Stomach (tissue), 7 donors: Measurements from ENCODE around the gene PPTC7.

DNA sequence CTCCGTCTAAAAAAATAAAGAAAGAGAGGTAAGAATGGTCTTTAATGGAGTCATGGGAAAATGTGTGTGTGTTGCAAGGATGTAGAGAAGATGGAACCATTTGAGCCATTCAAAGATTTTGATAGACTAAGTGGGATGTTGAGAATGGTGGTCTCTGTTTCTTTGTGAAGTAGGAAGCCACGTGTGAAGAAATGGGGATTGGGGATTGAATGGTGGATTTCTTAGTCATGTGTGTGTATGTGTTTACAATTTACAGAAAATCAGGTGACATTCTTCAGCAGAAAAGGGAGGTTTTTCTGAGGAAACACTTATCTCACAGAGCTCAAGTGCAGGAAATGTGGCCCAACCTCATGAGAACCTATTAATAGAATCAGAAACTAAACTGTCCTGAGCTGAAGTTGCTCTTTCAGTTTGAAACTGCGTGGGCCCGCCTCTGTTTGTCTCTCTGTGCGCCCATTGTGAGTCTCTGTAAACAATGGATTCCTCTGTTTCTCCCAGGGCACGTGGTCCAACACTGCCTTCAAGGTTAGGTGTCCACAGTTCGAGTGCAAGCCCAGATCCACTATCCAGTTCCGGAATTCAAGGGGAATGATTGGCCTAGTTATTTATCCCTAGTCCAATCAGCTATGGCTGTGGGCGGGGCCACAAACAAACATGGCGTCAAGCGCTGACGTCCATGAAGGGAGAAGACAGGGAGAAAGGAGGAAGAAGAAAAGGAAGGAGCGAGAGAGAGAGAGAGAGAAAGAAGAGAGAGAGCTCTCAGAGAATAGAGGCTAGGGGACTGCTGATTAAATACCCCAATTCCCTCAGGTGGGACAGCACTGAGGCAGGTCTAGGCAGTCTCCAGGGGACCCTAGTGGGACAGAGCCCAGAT lies 31.2 kb upstream of the C12orf76 start:
- PRO-cap, result unidirectional peak, plus-strand start at position 409 of the sequence
- RAMPAGE, long total RNA, 5 experiments, result no peak in any of the 5 experiments
- RRBS, result no CpG with 5 or more reads among the region's 13 CpGs

DNA sequence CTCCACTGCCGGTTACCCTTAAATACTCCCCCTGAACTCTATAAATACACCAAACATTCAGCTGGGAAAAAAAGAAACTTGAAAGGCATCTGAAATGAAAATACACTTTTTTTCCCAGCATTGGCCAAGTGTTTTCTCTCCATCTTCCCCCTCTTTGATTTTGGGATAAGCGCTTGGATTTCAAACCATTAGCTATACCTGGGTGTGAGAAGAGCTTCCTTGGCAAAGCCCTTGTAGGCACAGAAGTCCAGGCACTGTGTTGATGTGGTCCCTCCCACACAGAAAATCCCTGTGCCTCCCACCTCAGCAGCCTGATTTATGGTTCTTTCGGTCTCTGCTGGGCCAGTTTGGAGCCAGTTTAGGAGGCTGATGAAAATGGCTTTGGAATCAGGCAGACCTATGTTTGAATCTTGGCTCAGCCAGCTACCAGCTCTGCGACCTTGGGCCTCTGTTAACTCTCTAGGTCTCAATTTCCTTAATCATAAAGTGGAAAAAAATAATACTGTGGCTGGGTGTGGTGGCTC lies 9.7 kb upstream of the IFT81 start:
- PRO-cap, result no peak
- RAMPAGE, long total RNA, 5 experiments, result no peak in any of the 5 experiments
- RRBS, result no CpG with 5 or more reads among the region's 4 CpGs

DNA sequence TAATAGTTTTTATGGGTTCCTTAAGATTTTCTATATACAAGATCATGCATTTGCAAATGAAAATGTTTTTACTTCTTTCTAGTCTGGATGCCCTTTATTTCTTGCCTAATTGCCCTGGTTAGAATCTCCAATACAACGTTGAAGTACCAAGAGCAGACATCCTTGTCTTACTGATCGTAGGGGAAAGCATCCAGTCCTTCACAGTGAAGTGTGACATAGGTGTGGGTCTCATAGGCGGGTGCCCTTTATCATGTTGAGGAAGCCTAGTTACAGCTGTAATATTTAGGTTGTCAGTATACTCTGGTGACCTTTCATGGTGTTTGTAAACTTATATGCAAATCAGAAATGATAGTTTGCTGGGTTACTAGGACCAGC lies 27.1 kb downstream of the ATP2A2 start:
- PRO-cap, result no peak
- RAMPAGE, long total RNA, 5 experiments, result no peak in any of the 5 experiments
- RRBS, result no CpG with 5 or more reads among the region's 3 CpGs

DNA sequence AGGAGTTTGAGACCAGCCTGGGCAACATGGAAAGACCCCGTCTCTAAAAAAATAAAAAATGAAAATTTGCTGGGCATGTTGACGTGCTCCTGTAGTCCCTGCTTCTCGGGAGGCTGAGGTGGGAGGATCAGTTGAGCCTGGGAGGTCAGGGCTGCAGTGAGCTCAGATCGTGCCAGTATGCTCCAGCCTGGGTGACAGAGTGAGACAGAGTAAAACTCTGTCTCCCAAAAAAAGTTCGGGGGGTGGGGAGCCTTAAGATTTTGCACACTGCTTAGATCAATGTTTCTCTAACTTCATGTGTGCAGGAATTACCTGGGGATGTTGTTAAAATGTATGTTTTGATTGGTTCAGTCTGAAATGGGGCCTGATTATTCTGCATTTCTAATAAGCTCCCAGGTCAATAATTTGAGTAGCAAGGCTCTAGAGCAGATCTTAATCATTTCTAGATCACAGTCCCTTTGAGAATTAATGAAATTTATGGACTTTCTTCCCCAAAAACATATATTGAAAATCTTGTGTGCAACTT lies 31.0 kb downstream of the ATP2A2 start:
- PRO-cap, result no peak
- RAMPAGE, long total RNA, 5 experiments, result start-site peak on the plus strand in 1 of 5 experiments, centred at position 70 of the sequence, 5 reads per replicate
- RRBS, result no CpG with 5 or more reads among the region's 5 CpGs

- PRO-cap, result no peak
- RAMPAGE, long total RNA, 5 experiments, result no peak in any of the 5 experiments
- RRBS, result no CpG with 5 or more reads among the region's 4 CpGs
These were observed 2.9 kb downstream of the VPS29 start for GRCh38 chr12:110498635-110499724.

- PRO-cap, result no peak
- RAMPAGE, long total RNA, 5 experiments, result start-site peak on the minus strand in 1 of 5 experiments, at chr12:110536004-110536343 at its widest, 5 to 8 reads per replicate
- RRBS, result no CpG with 5 or more reads among the region's 6 CpGs
These were observed 33.8 kb downstream of the RAD9B start for GRCh38 chr12:110535795-110536527.

DNA sequence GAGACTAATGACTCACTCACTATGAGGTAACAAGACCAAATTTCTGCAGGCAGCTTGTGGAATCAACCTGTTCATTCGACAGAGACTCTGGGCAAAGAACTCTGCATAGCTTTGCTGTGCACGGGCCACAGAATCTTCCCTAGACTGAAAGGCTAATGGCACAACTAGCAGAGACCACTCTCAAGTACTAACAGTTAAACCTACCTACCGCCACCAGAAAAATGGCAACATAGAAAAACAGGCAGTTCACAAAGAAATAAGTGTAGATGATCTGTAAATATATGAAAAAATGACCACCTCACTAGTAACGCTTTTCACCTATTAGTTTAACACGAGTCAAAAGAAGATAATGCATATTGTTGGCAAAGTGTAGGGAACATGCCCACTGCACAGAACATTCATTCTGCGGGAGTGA lies 36.5 kb downstream of the PPTC7 start:
- PRO-cap, result no peak
- RAMPAGE, long total RNA, 5 experiments, result no peak in any of the 5 experiments
- RRBS, result no CpG with 5 or more reads among the region's 6 CpGs

- PRO-cap, result bidirectional peak, plus-strand start at chr12:110583468, minus-strand start at chr12:110583315
- RAMPAGE, long total RNA, 5 experiments, result no peak in any of the 5 experiments
- RRBS, result 1% methylated on average over 21 of the region's 35 CpGs
These were observed at the start of gene PPTC7 for GRCh38 chr12:110583187-110583562. TSS of gene PPTC7 (minus strand) at chr12:110583318.

DNA sequence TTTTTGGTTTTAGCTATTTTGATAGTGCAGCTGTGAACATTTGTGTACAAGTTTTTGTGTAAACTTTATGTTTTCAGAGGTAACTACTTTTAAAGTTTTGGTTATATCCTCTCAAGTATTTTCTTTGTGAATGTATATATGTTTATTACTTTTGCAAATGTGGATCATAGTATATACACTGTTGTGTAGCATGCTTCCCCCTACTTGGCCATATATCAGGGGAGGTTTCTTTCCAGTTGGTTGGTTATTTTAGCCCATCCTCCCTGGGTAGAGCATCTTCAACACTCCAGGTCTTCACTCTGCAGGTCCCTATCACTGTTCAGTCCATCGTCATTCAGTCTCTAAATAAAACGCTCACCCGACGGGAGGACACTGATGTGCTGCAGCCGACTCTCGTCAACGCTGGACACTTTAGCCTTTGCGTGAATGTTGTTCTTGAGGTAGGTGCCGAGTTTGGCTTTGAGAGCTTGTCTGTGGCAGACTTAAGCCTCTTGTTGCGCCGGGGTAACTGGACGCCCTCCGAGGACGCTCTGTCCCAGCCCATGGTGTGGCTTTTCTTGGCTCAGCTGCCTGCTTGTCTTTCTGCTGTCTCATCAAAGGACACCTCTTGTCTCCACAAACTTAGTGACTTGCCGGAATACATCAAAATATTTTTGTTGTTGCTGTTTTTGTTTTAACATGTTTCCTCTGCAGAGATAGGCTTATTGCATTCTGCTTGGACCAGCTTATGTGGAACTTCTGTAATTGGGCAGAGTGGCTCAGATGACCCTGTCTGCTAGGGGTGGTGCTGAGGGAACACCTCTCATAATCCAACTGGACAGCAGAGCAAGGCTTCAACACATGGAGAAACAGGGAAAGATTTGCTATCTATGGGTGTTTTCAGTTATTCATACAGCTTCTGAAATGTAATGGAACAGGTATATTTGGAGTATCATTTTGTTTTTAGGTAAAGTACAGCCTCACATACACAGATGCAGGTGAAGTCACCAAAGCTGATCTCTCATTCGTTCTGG lies 26.5 kb downstream of the TCTN1 start:
- PRO-cap, result unidirectional peak, plus-strand start at position 805 of the sequence
- RAMPAGE, long total RNA, 5 experiments, result no peak in any of the 5 experiments
- RRBS, result 100% methylated on average over 1 of the region's 16 CpGs

DNA sequence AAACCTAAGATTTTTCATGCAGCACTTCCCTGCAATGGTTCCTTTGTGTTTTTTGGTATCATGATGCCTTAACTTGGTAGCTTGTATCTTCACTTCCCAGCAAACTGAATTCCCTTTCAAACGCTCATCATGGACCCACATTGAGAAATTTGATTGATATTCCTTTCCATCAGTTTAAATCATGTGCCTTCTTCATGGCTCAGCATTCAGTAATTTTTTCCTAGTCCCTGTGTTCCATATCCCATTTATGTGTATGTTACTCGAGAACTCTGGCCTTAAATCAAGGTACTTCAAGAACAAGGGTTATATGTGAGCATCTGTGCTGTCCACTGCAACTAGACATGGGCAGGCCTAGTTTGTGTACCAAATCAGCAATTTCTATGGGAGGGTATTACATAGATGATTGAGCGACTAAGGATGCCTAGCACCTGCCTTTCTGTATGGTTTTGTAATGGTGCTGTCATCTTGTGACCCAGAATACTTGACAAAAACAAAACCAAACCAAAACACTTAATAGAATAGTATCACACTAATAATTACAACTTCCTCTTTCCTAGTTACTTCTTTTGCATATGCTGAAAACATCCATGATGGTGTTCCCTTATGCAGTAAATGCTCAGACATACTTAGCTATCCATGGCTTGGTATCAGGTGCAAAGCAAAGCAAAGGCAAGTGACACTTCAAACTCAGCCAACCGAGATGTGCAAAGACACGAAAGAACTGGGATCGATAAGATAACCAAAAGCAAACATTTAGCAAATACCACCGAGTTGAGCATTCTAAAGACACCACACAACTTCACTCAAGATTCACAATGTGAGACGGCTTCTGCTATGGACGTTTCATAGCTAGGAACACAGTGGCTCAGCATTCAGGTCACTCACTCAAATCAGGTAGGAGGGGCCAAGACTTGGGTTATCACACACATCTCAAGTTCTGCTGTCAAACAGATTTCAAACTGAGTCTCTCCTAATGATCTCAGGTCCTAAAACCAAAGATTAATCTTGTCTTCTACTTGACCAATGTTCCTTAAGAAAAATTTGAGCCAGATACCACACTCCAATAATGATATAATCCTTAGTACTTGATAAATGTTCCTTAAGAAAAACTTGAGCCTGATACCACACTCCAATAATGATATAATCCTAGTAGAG lies 24.4 kb downstream of the PPP1CC start:
- PRO-cap, result no peak
- RAMPAGE, long total RNA, 5 experiments, result no peak in any of the 5 experiments
- RRBS, result no CpG with 5 or more reads among the region's 9 CpGs

DNA sequence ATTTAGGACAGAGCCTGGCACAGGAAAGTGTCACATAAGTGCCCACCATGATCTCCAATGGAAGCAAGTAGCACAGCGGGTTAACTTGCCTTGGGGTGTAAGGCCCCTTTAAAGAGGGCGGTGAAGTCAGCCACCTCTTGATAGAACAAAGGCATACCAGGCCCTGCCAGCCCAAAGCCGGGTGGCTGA lies 8.2 kb upstream of the MYL2 start:
- PRO-cap, result no peak
- RAMPAGE, long total RNA, 5 experiments, result no peak in any of the 5 experiments
- RRBS, result no CpG with 5 or more reads among the region's 3 CpGs

GRCh38 chr12:110936219-110936833 lies 15.9 kb upstream of the MYL2 start:
- PRO-cap, result no peak
- RAMPAGE, long total RNA, 5 experiments, result no peak in any of the 5 experiments
- RRBS, result no CpG with 5 or more reads among the region's 9 CpGs

DNA sequence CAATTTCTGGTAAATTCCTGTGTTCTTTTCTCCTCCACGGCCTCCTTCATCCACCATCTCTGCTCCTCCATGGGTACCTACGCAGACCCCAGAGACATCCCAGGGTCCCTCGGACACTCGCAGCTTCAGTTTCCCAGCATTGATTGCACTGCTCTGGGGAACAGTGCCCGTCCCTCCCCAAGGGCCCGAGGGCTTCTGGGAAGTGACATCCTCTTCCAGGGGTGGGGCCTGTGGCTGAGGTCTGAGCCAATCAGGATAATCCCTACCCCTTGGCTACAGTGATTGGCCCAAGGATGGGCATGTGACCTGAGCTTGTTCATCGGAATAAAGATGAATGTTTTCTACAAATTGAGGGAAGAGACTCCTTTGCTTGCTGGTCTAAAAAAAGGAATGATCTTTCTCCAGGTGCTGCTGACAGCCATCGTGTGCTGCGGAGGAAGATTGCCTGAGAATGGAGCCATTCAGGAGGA lies 37.3 kb upstream of the MYL2 start:
- PRO-cap, result no peak
- RAMPAGE, long total RNA, 5 experiments, result no peak in any of the 5 experiments
- RRBS, result no CpG with 5 or more reads among the region's 9 CpGs

DNA sequence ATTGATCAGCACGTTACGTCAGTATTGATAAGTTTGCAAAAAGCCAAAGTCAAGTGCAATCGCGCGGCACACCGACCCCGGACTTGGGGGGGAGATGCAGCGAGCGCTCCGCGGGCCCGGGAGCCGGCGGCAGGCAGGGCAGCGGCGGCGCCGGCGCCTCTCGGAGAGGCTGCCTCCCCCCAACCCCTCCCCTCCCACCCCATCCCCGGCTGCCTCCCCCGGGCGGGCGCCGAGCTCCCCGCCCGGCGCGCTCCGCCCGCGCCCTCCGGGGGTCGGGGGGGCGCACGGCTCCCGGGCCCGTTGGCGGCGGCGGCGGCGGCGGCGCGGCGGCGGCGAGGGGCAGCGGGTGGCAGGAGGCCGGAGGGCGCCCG lies 311 bp upstream of the CUX2 start:
- PRO-cap, result no peak
- RAMPAGE, long total RNA, 5 experiments, result no peak in any of the 5 experiments
- RRBS, result 10% methylated on average over 25 of the region's 53 CpGs

GRCh38 chr12:111107640-111108069 lies 73.7 kb downstream of the CUX2 start:
- PRO-cap, result no peak
- RAMPAGE, long total RNA, 5 experiments, result no peak in any of the 5 experiments
- RRBS, result no CpG with 5 or more reads among the region's 3 CpGs

GRCh38 chr12:111396945-111397666 lies 8.6 kb upstream of the SH2B3 start:
- PRO-cap, result no peak
- RAMPAGE, long total RNA, 5 experiments, result no peak in any of the 5 experiments
- RRBS, result 2% methylated on average over 6 of the region's 35 CpGs

GRCh38 chr12:111428483-111429258 lies 22.9 kb downstream of the SH2B3 start:
- PRO-cap, result no peak
- RAMPAGE, long total RNA, 5 experiments, result no peak in any of the 5 experiments
- RRBS, result 21% methylated on average over 4 of the region's 24 CpGs

DNA sequence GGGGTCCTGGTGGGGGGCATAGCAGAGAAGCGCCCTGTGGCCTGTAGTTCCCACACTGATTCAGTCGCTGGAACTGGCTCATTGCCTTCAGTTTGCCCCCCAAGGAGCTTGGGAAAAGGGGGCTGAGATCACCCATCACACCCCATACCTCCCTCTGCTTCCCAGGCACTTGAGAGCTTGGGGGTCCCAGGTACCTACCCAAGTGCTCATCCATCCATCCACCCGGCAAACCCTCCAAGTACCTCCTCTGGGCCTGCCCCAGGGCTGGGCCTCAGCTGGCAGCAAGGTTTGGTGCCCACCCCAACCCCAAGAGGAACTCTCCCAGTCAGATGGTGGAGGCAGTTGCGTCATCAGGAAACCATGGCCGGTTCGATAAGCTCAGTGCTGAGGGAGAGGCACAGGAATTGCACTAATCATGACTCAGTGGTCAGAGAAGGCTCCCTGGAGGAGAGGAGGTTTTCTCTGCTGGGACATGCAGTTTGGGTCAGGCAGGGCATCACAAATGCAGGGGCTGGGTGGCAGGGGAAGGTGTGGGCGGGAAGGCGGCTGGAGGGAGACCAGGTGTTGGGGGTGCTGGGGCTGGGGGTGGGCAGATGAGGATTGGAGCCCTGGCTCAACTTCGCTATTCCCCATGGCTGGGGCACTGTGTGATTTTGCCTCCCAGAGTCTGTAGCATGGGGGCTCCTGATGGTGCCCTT lies 32.1 kb downstream of the SH2B3 start:
- PRO-cap, result no peak
- RAMPAGE, long total RNA, 5 experiments, result no peak in any of the 5 experiments
- RRBS, result no CpG with 5 or more reads among the region's 9 CpGs

- PRO-cap, result bidirectional peak, plus-strand start at chr12:111447715, minus-strand start at chr12:111447717
- RAMPAGE, long total RNA, 5 experiments, result start-site peak on the plus strand in 3 of 5 experiments, at chr12:111446681-111447010 at its widest, 6 to 9 reads per replicate
- RRBS, result no CpG with 5 or more reads among the region's 37 CpGs
These were observed 41.4 kb downstream of the SH2B3 start for GRCh38 chr12:111446636-111447914.

GRCh38 chr12:111449245-111449937 lies 43.7 kb downstream of the SH2B3 start:
- PRO-cap, result no peak
- RAMPAGE, long total RNA, 5 experiments, result start-site peak on the plus strand in 1 of 5 experiments, at chr12:111449679-111449877 at its widest, 11 reads per replicate; start-site peak on the minus strand in 1 of 5 experiments, at chr12:111449521-111449642 at its widest, 5 reads per replicate
- RRBS, result no CpG with 5 or more reads among the region's 2 CpGs